Esophagus squamous epithelium (tissue), 4 donors: Measurements from ENCODE around the genes MINAR1, CTXND1 and ARNT2.

DNA sequence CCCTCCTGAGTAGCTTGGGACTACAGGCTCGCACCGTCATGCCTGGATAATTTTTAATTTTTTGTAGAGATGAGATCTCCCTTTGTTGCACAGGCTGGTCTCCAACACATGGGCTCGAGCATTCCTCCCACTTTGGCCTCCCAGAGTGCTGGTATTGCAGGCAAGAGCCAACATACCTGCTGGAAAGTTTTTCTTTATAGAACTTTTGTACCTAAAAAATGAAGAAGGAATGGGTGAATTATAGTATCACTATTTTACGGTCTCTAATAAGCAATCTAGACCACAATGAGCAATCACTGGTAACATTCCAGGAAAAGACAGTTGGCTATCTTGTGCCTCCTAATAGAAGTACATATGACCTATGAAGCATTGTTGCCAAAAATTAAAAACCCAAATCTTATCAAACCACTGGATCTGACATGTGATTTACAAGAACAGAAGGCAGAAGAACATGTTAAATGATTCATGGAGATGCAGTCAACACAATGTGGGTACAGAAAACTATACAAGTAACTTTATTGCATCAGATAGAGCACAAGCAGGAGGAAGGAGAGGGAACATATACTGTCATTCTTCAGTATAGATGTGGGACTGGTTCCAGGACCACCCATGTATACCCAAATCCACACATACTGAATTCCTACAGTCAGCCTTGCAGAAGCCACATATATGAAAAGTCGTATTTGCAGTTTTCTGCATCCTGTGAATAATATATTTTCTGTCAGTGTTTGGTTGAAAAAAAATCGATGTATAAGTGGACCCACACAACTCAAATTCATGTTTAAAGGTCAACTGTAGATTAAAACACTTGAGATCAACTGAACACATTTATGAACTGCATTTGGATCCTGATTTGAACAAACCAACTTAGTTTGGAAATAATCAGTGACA is 14.5 kb upstream of the HYKK start:
- PRO-cap, result no peak
- RAMPAGE, long total RNA, 4 experiments, result no peak in any of the 4 experiments

- PRO-cap, result no peak
- RAMPAGE, long total RNA, 4 experiments, result no peak in any of the 4 experiments
Measured at GRCh38 chr15:78552711-78553317, 12.5 kb upstream of the CHRNA5 start.

GRCh38 chr15:78660959-78661699 is 20.1 kb upstream of the CHRNB4 start:
- PRO-cap, result no peak
- RAMPAGE, long total RNA, 4 experiments, result no peak in any of the 4 experiments

GRCh38 chr15:78798242-78798715 is 13.0 kb downstream of the ADAMTS7 start:
- PRO-cap, result no peak
- RAMPAGE, long total RNA, 4 experiments, result no peak in any of the 4 experiments

- PRO-cap, result no peak
- RAMPAGE, long total RNA, 4 experiments, result no peak in any of the 4 experiments
Measured at GRCh38 chr15:78872400-78872736, 322 bp upstream of the MORF4L1 start.

DNA sequence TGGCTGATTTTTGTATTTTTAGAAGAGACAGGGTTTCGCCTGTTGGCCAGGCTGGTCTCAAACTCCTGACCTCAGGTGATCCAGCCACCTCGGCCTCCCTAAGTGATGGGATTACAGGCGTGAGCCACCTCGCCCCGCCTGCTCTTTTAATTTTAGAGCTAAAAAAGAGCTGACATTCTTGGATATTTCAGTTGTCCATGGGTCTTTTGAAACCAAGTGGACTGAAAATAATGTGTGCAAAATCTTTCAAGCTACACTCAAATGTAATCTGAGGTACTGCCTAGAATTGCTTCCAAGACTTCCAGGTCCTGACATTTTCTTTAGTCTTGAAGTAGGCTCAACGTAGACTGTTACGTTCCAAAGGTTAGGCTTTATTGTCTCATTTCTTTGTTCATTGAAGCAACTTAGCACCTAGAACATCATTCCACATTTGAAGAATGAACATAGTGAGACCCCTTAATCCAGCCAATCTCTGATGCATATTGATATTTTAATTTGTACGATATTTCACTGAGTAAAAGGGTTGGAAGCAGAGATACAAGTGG is 4.7 kb downstream of the MORF4L1 start:
- PRO-cap, result no peak
- RAMPAGE, long total RNA, 4 experiments, result no peak in any of the 4 experiments

GRCh38 chr15:78882908-78883346 is 10.2 kb downstream of the MORF4L1 start:
- PRO-cap, result no peak
- RAMPAGE, long total RNA, 4 experiments, result no peak in any of the 4 experiments

DNA sequence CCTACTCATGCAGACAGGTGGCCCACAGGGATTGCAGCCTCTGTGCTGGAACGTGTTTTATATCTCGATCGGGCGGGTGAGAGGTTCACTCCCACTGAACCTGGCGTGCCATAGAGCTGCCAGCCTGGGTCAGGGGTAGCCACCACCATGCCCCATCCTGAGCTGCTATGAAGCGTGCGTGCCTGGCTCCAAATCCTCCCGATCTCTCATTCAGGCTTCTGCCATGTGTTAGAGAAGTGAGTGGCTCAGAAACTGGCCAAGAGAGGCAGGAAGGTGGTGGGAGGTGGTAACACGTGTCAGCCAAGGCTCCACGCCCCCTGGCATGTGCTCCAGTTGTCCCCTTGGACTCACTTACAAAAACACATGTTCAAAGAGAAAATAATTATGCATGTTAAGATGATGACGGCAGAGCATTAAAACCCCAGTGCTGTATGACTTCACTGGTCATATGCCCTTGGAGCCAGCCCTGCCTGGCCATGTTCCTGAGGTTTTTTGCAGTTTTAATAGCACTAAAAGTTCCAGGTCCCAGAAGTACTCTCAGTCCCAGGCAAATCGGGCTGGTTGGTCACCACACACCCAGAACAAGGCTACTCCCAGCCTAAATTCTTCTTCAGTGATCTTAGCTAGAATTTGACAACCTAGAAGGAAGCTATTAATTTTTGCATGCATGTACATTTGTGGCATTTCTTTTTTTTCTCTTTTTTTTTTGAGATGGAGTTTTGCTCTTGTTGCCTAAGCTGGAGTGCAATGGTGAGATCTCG is 30.5 kb downstream of the CTSH start:
- PRO-cap, result unidirectional peak, plus-strand start at position 540 of the sequence
- RAMPAGE, long total RNA, 4 experiments, result no peak in any of the 4 experiments

GRCh38 chr15:79432225-79433023 is at the start of gene MINAR1:
Gene MINAR1, plus strand, starts transcription at chr15:79432336.
- PRO-cap, result no peak
- RAMPAGE, long total RNA, 4 experiments, result no peak in any of the 4 experiments

DNA sequence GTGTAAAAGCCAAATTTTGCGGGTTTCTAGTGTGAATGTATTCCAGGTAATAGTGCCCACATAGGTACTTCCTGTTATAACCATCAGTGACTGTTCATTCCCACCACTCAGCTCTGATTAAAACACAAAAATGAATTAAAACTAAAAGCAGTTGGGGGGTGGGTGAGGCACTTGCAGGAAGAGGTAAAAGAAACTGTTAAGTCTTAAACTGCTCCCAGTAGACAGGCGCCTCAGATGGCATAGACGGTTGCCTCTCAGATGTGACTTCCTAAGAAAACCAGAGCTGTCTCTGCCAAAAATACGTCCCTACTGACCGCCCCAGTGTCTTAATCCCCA is 930 bp upstream of the MTHFS start:
- PRO-cap, result no peak
- RAMPAGE, long total RNA, 4 experiments, result no peak in any of the 4 experiments

DNA sequence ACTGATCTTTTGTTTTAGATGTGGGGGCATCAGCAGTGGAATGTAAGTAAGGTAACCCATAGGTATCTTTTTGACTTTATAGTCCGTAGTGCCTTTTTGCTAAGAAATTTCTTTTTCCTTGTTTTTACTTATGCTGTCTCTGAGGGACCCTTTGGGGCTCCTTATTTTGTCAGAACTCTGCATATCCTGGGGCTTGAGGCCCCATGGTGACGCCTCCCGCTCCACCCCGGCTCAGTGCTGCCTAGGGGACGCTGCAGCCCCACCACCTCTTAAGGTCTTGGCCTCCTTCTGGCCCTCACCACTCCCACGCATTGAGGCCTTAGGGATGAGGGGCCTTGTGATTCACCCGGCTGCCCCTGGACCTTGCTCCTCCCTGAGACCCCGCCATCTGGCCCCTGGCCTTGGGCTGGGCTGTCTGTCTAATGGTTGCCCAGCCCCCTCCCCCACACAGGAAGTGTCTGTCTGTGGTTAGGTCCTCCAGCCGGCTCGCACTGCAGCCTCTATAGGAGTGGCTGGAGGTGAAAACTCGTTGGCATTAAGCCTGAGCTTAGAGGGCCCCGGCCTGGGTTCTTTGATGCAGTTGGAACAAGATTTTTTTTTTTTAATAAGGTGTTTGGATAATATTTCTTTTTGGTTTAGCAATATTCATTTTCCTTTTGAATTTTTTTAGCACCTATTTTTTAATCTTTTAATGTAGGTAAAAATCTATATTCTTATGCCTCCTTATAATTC is 21.4 kb upstream of the MTHFS start:
- PRO-cap, result no peak
- RAMPAGE, long total RNA, 4 experiments, result no peak in any of the 4 experiments

DNA sequence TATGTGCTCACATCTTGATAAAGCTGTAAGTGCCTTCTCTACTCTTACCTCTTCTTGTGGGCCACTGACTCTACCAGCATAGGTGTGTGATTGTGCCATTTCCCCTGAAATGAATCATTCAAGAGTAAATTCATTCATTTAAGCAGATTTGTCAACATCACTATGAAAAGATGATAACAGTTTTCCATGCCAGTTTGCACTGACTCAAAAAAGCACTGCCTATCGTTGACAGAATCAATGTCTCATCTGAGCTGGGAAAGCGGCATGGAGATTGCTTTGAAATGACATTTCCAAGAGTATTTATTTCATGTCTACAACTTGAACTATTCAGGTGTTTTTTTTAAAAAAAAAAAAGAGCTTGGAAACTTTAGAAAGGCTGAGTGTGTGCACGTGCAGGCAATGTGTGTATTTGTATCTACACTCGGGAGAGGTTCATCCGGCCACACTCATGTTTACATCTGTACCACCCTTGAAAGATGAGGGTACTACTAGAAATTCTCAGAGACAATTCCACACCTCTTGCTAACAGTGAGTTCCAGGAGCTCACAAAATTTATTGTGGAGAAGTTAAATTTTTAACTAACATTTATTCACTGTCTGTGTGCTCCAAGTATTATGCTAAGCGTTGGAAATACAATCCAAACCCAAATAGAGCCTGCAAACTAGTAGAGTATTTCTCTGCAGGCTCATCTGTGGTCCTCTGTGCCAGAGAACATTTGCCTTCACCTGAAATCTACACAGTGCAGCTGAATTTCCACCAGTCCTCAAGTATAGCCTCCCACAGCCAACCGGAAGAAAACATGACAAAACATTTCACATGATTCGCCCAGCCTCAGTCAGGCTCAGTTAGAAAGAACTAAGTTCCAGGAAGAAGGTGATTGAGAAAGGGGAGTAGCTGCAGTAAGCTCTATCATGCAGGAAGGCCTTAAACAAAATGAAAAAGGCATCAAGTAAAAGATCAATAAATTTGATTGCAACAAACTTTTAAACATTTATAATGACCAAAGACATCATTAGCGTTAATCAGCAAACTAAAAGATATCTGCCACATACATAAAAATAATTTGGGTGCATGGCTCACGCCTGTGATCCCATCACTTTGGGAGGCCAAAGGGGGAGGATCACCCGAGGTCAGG is 3.0 kb downstream of the BCL2A1 start:
- PRO-cap, result bidirectional peak, plus-strand start at position 876 of the sequence, minus-strand start at position 741 of the sequence
- RAMPAGE, long total RNA, 4 experiments, result no peak in any of the 4 experiments

- PRO-cap, result no peak
- RAMPAGE, long total RNA, 4 experiments, result no peak in any of the 4 experiments
Measured at GRCh38 chr15:80063183-80063709, 3.8 kb downstream of the ZFAND6 start.

- PRO-cap, result no peak
- RAMPAGE, long total RNA, 4 experiments, result no peak in any of the 4 experiments
Measured at GRCh38 chr15:80161911-80162388, 9.2 kb downstream of the FAH start.

GRCh38 chr15:80252061-80252386 is at the start of gene CTXND1:
Gene CTXND1, minus strand, starts transcription at chr15:80252213.
- PRO-cap, result no peak
- RAMPAGE, long total RNA, 4 experiments, result no peak in any of the 4 experiments

- PRO-cap, result no peak
- RAMPAGE, long total RNA, 4 experiments, result no peak in any of the 4 experiments
Measured at GRCh38 chr15:80288181-80288539, 36.1 kb upstream of the CTXND1 start.

GRCh38 chr15:80403439-80404619 is at the start of gene ARNT2:
Gene ARNT2, plus strand, starts transcription at chr15:80404382.
- PRO-cap, result no peak
- RAMPAGE, long total RNA, 4 experiments, result no peak in any of the 4 experiments

- PRO-cap, result no peak
- RAMPAGE, long total RNA, 4 experiments, result no peak in any of the 4 experiments
Measured at GRCh38 chr15:80404999-80405285, 760 bp downstream of the ARNT2 start.

DNA sequence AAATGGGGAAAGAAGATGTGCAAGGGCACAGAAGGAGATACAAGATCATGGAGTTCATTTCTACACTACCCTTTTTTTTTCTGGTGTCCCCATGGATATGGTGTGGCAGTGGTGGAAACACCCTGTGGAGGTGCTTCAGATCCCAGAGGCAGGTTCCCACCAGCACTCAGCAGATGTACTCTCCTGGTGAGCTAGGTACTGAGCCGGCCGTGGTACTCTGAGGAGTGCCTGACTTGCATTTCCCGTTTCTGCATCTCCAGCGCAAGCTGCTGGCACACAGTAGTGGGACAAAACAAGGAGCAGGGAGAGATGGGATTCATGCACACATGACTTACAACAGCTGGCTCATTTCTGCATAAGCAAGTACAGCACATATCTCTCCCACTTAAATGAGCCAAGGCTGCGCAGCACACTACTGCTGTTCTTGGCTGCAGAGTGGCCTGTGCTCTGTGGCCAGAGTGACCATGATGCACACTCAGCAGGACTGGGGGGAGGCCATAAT is 59.3 kb upstream of the ABHD17C start:
- PRO-cap, result bidirectional peak, plus-strand start at position 384 of the sequence, minus-strand start at position 250 of the sequence
- RAMPAGE, long total RNA, 4 experiments, result no peak in any of the 4 experiments

GRCh38 chr15:80699281-80699878 is 4.3 kb downstream of the ABHD17C start:
- PRO-cap, result no peak
- RAMPAGE, long total RNA, 4 experiments, result no peak in any of the 4 experiments